Heart (tissue), 3 donors: Measurements from ENCODE around the gene MAP1LC3B.

DNA sequence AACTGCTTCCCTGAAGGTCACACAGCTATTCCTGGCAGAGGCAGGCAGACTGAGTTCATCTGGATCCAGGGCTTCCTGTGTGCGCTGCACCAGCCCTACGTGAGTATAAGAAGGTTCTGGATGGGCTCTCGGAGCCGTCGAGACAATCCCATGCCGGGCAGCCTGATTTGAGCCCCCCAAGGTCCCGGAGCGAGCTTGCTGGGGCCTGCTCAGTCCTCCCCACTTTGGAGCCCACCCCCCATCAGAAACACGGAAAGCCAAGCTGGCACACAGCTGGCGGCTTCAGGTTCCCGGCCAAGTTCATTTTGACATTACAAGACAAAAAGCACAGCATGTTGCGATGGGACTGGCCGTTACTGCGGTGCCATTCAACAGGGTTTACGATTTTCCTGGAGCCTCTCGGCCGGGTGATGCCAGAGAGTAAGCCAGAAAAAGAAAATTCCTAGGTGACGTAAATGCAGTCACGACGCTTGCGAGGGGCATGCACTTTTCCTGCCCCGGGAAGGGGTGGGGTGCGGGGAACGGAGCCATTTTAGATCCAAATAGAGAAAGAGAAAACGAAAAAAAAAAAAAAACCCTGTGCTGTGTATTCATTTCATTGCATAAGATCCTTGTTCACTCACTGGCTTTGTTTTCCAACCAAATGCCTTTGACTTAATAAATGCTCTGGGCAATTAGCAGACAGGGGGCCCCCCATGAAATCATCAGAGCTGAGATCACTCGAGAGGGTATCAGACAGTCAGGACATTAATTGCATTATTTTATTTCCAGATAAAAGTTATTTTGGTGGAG, 167.0 kb upstream of the FOXF1 start:
- RAMPAGE, long total RNA, 2 experiments = no peak in any of the 2 experiments

GRCh38 chr16:86415181-86415729, 95.1 kb upstream of the FOXF1 start:
- RAMPAGE, long total RNA, 2 experiments = no peak in any of the 2 experiments

GRCh38 chr16:86462616-86463154, 47.6 kb upstream of the FOXF1 start:
- RAMPAGE, long total RNA, 2 experiments = no peak in any of the 2 experiments

GRCh38 chr16:86493277-86493702, 17.0 kb upstream of the FOXF1 start:
- RAMPAGE, long total RNA, 2 experiments = no peak in any of the 2 experiments

DNA sequence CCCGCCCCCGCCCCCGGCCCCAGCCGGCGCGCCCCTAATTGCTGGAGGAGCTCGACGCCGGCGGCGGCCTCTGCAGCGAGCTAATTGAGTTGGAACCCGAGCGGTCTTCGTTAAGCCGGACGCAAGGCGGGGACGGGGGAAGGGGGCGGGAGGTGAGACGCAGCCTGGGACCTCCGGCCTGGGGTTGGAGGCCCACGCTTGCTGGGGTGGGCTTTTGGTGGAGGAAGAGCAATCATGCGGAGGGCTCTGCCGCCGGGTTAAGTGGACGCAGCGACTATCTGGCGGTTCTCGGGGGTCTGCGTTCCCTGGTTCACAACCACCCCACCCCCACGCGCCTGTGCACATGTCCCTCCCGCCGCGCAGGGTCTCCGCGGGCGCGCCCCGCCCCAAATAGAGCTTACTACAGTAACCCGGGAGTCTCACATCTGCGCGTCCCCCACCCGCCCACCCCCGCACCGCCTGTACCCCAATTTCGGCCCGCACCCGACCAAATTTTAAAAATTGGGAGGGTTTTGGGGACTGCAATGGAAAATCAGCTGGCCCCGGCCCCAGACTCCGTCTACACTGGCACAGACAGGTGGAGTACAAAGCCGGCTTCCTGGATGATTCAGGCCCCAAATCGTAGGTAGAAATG, 12.6 kb upstream of the FOXF1 start:
- RAMPAGE, long total RNA, 2 experiments = no peak in any of the 2 experiments

GRCh38 chr16:86504365-86504962, 5.9 kb upstream of the FOXF1 start:
- RAMPAGE, long total RNA, 2 experiments = no peak in any of the 2 experiments

DNA sequence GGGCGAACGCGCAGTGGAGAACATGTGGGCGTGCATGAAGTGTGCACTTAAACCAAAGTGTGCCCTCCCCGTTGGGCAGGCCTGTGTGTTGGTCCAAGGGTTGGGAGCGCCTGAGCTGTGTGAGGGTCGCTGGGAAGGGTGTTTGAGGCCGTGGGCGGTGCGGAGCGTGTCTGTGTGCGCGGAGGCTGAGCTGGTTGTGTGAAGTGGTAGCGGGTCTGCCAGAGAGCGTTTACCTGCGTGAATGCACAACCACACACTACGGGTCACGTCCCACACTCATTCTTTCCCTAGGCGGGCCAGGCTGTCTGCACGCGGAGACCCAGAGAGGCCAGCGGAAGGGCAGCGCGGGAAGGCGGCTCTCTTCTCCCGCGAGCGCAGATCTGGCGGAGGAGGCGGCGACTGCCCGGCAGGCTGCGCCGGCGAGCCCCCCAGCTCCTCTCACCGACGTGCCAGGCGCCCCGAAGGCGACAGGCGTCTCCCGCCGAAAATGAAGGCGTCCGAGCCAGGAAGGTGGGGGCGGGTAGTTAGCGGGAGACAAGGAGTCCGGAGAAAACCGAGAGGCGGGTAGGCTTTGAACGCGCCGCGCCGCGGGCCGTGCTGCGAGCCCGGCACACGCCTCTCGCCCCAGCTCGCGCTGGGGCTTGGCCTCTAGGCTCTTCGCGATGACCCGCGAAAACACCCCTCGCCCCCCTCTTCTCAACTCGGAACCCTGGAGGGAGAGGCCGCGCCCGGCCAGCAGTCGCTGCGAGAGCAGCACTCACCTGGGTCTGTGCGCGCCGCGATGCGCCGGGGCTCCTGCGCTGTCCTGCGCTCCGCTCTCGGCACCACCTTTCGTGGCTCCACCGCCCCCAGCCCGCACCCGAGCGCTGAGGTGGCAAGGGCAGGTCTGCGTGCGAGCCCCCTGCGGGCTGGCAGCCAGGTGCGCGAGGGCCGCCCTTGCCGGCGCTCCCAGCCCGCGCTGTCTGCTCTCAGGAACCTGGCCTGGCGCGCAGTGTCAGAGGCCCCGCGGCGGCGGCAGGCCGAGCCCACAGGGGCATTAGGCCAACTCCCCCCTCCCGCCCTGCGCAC, 2.1 kb upstream of the FOXF1 start:
- RAMPAGE, long total RNA, 2 experiments = no peak in any of the 2 experiments

DNA sequence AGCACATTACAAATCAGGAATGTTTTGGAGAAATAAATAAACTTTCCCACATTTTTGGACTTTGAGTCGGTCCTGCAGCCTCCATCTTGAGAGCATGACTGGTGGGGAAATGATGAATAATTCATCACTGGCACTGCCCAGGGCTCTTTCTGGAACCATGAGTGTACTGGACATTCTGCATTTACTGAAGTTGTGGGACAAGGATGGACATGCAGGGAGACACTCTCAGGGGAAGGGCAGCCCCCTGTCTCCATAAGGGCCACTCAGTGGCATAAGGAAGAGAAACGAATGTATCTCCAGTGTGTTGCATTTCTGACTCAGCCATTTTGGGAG, 8.0 kb downstream of the FOXL1 start:
- RAMPAGE, long total RNA, 2 experiments = no peak in any of the 2 experiments

DNA sequence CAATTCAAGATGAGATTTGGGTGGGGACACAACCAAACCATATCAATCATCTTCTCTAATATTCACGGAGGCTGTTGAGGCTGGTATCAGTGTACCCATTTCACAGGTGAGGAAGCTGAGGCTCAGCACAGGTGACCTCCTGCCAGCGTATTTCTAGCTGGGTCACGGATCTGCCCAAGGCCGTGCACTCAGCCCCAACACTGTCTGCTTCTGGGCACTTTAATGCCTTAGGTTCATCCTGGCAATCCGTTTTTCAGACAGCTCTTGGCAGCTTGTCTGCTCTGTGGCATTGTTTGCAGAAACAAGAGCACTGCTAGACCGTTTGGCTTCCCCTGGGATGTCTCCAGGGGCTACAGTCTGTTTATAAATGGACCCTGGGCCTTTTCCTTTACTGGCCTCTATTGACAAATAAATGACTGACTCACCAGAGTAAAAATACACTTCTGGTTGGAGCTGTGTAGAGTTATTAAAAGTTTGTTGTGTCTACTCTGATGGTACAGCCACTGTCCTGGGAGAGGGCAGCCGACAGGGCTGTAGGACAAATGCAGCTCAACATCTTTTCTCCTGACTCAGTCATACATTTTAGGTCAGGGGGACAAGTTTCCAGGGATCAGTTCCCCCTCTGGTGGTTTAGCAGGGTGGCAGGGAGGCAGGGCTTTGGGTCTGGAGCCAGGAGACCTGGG, 29.8 kb downstream of the FOXL1 start:
- RAMPAGE, long total RNA, 2 experiments = no peak in any of the 2 experiments

- RAMPAGE, long total RNA, 2 experiments = no peak in any of the 2 experiments
Measured at GRCh38 chr16:86664313-86664861, 86.0 kb downstream of the FOXL1 start.

- RAMPAGE, long total RNA, 2 experiments = no peak in any of the 2 experiments
Measured at GRCh38 chr16:86869444-86870064, 291.2 kb downstream of the FOXL1 start.

DNA sequence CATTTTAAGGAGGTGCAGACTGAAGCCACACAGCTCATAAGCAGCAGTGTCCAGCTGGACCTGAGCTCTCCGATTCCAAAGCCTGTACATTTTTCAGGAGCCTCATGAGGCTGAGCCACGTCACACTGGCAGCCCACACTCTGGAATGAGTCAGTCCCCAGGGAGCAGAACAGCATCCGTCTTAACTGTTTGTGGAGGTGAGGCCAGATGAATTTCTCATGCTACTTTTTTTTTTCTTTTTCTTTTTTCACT, 116.1 kb downstream of the C16orf95 start:
- RAMPAGE, long total RNA, 2 experiments = no peak in any of the 2 experiments

DNA sequence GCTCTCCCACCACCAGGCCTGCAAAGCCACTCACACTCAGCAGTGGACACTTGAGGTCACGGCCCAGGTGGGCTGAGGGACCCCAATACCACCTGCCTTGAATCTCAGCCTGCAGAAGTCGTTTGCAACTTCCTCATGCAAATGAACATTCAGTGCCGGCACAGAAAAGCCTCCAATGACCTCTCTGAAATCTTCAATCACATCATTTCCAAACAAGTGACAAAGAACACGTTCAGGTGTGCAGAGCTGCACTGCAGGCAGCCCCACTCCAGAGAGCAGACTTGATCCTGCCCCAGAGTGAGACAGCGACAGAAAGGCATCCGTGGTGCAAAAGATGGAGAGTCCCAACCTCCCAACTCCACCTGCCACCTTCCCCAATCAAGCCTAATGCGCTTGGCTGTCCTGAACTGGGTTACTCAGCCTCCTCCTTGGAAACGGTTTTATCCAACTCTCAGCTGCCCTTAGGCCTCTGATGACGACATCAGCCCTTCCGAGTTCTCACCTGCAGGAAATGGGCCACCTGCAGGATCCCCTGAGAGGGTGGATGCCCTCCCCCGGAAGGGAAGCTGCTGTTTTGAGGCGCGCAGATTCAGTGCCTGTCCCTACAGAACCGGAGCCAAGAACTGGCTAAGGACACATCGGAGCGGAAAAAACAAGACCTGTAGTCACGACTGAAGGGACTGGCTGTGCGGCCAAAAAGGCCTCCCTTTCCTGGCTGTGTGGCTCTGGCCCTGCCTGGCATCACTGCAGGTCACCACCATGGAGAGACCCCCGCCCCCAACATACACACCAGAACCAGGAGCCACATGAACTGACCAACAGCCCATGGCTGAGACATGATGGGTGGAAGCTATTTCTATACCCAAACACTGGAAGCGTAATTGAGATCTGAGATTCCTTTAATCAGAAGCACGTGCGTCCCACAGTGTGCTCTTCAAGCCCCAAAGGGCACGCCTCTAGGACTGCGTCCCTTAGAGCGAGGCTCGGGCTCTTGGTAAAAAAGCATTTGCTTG, 11.6 kb upstream of the C16orf95 start:
- RAMPAGE, long total RNA, 2 experiments = no peak in any of the 2 experiments

DNA sequence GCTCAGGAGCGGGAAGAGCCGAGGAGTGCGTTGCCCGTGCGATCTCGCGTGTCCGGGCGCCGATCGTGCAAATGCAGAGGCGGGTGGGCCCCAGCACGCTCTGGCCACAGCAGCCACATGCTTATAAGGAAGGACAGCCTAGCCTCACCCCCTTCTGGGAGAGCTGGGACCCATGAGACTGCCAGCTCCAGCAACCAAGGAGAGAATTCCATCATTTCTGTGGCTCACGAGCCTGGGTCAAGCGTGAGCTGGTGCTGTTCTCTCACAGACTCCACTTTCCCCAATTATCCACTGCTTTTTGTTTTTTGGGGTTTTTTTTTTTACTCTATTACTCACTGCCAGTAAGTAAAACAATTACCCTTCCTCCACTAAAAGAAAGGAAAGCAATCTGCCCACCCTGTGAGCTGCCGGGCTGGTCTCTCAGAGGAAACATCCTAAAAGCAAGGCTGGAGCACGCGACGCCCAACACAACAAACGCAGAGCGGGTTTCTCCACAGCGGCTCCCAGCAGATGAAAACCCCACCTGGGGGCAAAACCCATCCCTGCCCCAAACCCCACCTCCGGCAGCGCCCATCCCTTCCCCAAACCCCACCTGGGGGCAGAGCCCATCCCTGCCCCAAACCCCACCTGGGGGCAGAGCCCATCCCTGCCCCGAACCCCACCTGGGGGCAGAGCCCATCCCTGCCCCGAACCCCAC, 27.3 kb upstream of the C16orf95 start:
- RAMPAGE, long total RNA, 2 experiments = no peak in any of the 2 experiments

DNA sequence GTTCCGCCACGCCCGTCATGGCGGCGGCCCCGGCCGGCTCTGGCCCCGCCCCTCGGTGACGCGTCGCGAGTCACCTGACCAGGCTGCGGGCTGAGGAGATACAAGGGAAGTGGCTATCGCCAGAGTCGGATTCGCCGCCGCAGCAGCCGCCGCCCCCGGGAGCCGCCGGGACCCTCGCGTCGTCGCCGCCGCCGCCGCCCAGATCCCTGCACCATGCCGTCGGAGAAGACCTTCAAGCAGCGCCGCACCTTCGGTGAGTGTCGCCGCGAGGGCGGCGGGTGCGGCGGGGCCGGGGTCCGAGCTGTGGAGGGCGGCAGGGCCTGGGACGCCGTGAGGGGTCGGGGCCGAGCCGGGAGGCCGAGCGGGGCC, at the start of gene MAP1LC3B:
TSS of gene MAP1LC3B (plus strand) at position 122 of the 369 bp plus-strand sequence.
- RAMPAGE, long total RNA, 2 experiments = start-site peak on the plus strand in 1 of 2 experiments, centred at position 111 of the sequence, 1,112 reads per replicate

GRCh38 chr16:87403314-87404565, 11.6 kb downstream of the MAP1LC3B start:
- RAMPAGE, long total RNA, 2 experiments = no peak in any of the 2 experiments

DNA sequence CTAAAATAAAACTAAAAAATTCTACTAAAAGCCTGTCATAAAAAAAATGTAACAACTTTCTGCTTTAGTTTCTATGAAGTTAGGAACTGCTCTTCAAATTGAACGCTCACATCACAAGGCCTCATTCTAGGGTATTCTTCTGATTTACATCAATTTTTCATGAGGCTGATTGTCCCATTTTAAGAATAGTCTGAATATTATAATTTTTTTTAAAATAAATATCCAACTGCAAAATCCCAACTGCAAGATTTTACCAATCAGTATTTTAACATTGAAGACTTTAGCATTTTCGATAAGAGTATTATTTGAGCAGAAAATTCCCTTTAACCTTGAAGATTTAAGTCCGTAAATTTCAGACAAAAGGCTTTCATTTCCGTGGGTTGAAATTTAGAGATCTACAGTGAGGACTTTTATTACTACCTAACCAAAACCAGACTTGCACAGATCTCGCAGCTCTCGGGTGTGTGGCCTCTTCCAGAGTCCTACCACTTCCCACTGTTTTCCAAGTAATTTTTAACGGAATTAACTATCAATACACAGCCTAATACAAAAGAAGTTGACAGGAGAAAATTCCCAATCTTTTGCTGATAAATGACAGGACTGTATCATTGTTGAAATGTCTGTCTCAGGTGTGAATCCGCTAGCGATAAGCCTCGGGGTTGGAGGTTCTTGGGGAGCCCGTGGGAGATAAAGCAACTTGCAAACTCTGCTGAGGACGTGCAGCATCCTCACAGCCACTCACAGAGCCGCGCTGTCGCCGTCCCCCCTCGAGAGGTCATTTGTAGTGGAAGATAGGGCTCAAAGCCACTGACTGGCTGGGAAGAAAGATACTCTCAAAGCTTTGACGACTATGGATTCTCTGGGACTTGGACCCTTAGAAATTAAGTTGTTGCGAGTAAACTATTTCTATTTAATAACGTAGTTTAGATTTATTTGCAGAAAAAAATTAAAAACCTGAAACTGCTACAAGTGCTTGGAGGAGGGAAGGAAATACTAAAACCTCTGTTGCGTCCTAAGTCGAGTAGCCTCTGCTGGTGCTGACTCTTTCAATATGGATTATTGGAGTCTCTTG, 16.8 kb downstream of the MAP1LC3B start:
- RAMPAGE, long total RNA, 2 experiments = no peak in any of the 2 experiments

DNA sequence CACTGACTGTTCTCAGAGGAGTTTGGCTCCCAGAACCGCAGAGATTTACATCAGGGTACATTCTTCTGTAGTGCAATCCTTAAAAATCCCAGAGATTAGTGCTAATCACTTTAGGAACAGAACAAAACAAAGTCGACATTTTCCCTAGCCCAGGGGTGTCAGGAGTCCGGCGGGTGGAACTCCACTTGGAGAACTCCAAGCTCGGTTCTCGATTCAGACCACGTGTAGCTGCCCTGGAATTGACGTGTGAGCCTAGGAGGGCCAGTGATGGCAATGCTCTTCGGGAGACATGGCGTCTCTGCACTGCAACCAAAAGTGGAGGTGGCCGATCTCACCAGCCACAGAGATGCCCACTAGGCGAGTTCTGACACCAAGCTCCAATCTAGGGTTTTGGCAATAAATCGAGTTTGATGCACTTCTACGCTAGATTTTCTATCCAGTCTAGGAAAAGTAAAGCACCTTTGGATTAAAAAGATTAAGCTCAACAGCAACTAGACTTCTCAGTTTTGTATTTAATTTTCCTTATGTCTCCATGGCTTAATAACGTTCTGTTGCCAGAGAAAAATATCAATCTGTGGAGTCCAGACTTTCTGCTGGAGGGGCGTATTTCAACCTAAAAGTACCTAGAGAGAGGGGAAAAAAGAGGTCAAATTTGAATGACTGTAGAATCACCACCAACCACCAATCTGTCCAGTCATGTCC, 17.7 kb downstream of the MAP1LC3B start:
- RAMPAGE, long total RNA, 2 experiments = no peak in any of the 2 experiments

DNA sequence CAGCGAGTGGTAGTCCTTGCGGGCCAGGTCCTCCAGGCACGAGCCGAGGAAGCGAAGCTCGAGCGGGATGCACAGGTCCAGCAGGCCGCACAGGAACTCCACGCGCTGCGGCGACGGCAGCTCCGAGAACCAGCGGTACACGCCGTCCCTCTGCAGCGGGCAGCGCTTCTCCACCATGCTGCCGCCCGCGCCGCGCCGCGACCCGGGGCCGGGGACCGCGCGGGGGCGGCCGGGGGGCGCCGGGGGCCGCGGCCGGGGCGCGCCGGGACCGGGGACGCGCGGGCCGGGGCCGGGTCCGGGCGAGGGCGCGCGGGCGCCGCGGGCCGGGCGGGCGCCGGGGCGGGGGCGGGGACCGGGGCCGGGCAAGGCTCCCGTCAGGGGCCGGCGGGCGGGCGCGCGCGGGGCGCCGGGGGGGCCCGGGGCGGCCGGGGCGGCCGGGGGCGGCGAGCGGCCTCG, 734 bp downstream of the ZCCHC14 start:
- RAMPAGE, long total RNA, 2 experiments = no peak in any of the 2 experiments

- RAMPAGE, long total RNA, 2 experiments = no peak in any of the 2 experiments
Measured at GRCh38 chr16:87528625-87529430, 36.0 kb upstream of the ZCCHC14 start.